Measurements from ENCODE around the gene CAPN10.

DNA sequence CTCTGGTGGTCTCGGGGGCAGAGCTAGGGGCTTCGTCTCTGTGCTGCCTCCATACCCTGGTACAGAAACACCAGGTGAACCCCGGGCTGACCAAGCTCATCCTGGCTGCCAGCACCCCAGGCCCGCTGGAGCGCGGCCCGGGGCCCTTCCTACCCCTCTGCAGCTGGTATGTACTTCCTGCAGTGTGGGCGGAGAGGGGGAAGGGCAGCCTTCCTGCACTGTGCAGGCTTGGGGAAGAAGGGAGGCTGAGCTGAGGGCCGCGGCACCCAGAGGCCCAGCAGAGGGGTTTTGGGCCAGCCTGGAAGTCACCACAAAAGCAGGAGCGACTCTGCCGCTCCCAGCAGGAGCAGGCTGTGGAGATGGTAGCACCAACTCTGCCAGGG is 273.5 kb downstream of the NDUFA10 start:
- PRO-cap = no peak

GRCh38 chr2:239758041-239758736 is 267.0 kb downstream of the NDUFA10 start:
- PRO-cap = no peak

DNA sequence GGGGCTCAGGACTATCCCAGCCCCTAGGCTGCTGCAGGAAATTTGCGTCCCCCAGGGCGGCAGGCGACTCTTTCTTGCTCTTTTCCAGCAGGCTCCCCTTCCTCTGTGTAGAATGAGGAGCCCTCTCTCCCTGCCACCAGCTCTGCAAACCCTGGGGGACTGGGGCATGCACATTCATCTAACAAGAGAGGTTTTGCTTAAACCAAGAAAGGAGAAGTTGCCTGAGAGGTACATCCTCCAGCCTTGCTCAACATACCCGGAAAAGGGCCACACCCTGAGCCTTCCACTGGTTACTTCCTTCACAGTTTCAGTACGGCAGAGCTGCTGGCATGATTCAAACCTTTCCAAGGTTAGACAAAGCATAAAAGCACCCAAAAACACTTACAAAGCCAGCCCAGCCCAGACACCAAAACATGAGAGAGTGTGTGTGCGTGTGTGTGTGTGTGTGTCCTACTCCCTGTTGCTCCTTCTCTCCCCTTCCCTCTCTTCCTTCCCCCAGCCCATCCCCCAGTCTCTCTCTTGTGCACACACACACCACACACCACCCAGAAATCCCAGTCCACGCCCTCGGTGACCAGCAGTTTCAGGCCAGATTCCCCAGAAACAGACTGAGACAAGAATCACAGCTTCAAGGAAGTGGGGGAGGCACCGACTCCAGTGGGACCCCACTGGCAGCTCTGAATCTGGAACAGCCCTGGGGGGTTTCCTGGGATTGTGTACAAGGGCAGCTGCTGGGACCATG is 113.7 kb downstream of the NDUFA10 start:
- PRO-cap = no peak

DNA sequence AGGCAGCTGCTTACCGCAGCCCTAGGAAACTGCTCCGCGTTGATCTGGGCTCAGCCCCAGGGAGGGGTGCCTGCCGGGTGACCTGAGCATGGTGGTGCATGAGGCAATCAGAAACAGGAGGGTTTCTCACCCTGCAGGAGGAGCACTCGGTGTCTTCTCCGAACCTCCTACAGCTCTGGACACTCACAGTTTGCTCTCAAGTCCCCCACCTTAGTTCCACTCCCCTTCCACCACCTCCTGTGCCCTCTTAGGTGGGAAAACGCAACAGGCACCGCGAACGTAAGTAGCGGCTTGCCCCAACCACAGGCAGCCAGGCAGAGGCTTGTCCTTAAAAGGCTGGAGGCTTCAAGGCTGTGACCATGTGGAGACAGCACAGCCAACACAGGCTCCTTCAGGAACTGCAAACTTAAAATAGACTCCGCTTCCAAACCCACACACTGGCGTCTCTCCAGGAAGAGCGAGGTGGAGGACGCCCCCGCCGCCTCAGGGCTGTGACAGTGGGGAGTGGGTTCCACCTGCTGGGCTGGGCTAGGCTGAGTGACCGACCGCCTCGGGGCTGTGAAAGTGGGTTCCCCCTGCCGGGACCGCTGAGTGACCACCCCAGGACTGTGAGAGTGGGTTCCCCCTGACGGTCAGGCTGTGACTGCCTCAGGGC is 71.6 kb downstream of the NDUFA10 start:
- PRO-cap = no peak

- PRO-cap = no peak
Observed at GRCh38 chr2:239965407-239965754, 59.8 kb downstream of the NDUFA10 start.

DNA sequence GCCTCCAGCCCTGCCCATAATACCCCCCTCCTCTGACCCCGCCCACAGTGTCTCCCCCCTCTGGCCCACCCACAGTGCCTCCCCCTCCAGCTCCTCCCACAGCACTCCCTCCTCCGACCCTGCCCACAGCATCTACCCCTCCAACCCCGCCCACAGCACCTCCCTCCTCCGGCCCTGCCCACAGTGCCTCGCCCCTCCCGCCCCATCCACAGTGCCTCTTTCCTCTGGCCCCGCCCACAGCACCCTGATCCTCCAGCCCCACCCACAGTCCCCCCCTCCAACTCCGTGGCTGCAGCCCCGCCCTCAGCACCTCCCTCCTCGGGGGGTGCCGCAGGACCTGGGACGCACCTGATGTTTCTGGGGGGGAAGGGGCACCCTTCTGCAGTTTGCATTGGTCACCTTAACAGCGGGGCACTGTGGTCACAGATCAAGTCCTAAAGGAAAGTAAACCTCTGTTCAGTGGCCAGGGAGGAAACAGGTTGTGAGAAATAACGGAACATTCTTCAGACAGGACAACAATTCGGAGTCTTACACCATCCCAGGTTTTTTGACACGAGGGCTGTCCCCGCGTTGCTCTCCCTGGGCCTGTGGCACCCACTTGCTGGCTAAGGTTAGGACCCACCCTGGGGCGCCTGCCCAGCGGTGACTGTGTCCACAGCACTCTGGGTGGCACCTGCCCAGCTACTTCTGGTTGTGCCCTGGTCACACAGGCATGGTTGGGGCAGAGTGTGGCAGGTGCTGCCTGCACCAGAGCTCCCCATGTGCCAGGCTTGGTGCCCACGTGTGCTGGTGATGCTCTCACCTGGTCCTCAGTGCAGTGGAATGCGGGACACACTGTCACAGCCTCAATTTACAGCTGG is 93.4 kb upstream of the OTOS start:
- PRO-cap = no peak

GRCh38 chr2:240466599-240467034 is 31.2 kb downstream of the GPC1 start:
- PRO-cap = no peak

DNA sequence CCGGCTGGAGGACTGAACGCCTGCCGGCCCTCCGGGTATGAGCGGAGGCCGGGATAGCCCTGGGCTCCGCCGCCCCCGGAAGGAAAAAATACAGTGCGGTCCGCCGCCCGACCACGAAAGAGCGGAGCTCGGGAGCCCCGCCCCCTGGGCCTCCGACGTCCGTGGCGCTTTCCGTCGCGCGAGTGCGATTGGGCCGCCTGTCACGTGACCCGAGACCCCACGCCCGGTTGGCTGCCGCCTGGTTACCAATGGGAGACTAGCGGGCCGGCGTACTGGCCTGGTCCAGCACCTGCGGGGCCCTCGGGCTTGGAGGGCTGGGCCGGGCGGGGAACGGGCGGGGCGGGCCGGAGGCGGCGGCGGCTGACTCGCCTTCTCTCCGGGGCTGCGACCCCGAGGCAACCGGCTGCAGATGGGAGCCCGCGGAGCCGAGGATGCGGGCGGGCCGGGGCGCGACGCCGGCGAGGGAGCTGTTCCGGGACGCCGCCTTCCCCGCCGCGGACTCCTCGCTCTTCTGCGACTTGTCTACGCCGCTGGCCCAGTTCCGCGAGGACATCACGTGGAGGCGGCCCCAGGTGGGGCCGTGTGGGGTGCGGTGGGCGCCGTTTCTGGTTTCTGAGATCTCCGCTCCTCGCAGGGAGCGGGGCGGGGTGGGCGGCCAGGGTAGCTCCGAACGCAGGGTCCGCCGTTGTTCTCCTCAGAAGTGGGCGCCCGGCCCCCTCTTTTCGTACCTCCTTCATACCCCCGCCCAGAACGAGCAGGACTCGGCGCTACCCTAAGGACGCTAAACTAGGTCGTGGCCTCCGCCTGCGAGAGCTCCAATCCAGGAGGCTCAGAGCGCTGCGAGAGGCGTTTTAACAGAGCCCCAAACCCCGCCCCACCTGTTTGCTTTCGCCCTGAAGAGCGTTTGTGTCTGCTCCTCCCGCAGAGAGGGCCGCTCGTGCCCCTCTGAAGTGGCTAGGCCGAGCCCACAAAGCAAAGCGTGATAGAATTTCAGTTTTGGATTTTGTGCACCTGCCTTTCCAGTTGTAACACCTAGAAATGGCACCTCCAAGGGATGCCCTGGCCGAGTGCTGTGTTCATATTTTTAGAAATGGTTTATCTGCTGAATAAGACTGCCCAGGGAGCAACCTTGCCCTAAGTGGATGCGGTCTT is at the start of gene CAPN10:
Gene CAPN10, plus strand, starts transcription at position 254 of the 1,152 bp plus-strand sequence.
- PRO-cap = bidirectional peak, plus-strand start at position 248 of the sequence, minus-strand start at position 146 of the sequence; unidirectional peak, minus-strand start at position 512 of the sequence; unidirectional peak, minus-strand start at position 824 of the sequence

DNA sequence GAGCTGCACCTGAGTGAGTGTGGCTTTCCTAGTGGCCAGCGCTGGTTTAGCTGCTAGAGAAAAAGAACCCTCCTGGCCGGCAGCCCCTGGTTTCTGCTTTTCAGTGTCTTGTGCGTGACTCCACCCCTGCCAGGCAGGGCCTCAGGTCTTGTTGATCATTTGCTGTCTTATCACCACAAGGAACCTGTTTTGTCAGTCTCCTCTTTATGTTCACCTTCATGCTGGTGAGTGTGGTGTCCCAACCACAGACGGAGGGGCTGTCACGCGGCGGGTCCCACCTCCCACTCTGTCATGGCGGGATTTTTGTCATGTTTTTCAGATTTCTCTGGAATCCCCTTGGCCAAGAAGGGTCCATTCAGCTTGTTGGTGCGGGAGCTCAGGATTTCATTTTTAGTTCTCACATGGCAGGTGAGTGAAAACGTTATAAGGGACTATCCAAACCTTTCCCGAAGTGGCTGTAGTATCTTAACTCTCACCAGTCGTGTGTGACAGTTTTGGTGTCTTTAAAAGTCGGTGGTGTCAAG is 3.5 kb upstream of the AQP12B start:
- PRO-cap = no peak

GRCh38 chr2:240705407-240705847 is 13.8 kb downstream of the AQP12A start:
- PRO-cap = no peak

DNA sequence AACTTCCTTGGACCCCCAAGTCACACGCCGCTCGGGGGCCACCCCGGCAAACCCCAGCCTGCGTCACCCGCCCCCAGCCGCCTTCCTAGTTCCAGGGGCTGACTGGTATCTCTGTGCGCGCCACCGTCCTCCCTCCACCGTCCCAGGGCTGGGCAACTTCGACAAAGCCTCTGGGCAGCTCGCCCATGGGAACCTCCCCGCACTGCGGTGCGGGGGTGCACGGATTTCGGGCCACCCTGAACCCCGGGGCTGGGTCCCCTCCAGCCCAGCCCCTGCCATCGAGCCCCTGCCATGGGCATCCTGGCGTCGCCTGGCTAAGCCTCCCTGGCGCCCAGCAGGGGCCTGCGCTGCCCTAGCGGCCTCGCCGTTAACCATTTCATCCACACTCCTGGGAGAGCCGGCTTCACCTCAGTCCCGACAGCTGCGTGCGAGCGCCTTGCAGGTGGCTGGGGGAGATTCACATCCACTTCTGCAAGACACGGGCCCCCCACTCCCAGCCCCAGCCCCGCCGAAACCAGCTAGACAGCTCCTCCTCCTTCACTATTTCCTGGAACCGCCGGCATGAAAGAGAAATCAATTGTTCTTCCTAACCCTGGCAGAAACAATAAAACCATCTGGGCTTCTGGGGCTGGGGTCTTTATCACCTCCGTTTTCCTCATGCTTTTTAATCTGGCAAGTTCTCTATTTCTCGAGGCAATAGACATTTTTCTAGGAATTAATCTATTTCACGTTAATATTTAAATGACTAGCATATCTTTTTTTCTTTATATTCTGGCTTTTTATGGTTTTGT is 1.1 kb upstream of the KIF1A start:
- PRO-cap = unidirectional peak, minus-strand start at position 308 of the sequence; unidirectional peak, minus-strand start at position 326 of the sequence

DNA sequence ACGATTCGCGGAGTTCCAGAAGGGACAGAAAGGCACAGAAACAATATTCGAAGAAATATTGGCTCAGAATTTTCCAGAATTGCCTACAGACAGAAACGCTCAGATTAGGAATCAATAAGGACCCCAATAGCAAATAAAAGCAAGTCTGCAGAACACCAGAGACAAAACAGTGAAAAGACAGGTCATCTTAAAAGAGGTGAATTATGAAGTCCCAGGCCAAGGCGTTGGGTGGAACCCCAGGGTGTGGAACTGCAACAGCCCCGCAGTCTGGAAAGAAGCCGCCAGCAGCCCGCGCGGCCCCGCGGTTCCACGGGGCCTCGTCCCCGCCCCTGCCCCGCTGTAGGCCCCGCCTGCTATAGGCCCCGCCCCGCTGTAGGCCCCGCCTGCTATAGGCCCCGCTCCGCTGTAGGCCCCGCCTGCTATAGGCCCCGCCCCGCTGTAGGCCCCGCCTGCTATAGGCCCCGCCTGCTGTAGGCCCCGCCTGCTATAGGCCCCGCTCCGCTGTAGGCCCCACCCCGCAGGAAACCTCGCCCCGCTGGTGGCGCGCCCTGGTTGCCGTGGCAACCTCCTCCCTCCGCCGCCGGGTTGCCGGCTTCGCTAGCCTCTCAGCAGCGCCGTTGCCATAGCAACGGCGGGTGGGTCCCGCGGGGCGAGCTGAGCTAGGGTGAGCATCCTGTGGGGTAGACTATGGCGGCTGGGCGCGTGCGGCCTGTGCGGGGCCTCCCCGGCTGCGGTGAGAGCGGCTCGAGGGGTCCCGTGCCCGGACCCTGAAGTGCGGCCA is 12.1 kb upstream of the KIF1A start:
- PRO-cap = unidirectional peak, minus-strand start at position 331 of the sequence

GRCh38 chr2:240896539-240897116 is 672 bp upstream of the MAB21L4 start:
- PRO-cap = no peak

GRCh38 chr2:240965290-240965832 is 33.1 kb upstream of the SNED1 start:
- PRO-cap = no peak

GRCh38 chr2:241011583-241012151 is 13.2 kb downstream of the SNED1 start:
- PRO-cap = no peak

GRCh38 chr2:241033536-241034000 is 35.1 kb downstream of the SNED1 start:
- PRO-cap = no peak

- PRO-cap = no peak
Observed at GRCh38 chr2:241065058-241065844, 36.8 kb downstream of the MTERF4 start.

DNA sequence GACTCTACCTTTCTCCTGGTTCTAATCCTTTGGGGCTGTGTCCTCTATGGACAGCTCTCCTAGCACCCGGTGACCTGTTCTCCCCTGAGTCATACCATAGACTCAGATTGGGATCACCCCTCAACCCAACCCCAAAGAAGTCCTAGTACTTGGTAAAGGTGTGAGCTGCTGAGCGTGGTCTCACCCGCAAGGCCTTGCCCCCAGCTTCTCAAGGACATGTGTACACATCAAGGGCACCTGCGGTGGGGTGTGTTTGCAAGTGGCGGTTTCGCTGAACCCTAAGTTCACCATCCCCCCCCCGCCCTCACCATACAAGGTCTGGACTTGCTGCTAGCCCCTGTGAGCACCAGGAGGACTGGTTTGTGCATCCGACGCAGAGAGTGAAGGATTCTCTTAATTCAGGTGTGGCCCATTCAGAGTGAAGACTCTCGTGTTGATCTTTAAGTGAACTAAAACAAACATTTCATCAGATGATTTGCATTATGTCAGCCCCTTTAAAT is 28.0 kb downstream of the MTERF4 start:
- PRO-cap = no peak

DNA sequence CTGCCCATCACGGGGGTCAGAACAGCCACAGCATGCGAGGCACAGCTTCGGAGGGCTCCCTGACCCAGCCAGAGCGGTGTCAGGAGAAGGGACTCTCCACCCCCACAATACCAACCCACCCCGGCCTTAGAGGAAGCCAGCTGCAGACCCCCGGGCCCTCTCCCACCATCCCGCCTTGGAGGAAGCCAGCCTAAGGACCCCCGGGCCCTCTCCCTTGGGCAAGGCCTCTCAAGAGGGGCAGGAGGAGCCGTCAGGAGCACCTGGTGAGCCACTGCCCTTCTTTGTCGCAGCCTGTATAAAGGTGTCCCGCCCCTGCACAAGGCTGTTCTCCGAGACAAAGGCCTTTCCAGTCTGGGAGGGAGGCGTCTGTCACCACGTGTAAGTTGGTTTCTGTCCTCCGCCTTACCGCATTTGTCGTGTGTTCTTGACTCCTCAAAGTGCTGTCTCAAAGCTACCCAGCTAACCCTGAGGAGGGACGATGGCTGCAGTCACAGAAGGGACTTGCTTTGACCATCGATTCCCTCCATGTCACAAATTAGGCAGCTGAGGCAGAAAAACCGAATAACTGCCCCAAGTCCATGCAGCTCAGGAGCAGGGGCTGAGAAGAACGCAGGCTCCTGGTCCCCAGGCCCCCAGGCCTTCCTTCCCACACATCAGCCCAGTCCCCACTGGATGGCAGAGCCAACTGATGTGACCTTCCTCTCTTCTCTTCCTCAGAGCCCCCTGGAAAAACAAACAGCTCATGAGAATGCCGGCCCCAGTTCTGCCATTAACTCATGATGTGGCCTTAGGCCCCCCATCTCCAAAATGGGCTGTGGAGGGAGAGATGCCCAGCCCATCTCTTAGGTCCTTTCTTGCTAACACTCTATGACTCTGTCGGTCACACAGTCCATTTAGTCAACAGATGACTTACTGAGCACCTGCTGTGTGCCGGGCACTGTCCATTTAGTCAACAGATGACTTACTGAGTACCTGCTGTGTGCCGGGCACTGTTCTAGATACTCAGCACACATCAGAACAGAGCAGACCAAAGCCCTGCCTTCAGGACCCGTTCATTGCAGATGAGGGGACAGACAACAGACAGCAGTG is 19.8 kb downstream of the MTERF4 start:
- PRO-cap = no peak

DNA sequence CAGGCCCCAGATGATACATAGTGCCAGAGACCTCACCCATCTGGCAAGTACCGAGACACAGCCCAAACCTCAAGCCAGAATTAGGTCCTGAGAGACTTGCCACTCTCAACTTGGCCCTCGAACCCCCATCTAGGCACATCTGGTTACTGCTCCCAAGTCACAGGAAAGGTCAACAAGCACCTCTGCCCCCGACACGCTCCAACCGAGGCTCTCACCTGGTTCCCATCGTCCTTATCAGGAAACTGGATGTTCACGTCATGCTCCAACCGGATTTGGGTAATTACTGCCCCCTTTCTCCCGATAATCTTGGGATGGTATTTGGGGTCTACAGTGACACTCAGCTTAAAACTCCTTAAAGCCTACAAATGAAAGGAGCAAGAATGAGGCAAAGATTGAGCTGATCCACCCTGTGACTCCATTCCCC is 45.1 kb downstream of the ANO7 start:
- PRO-cap = no peak

All from Metastatic Lung Carcinoma in the Adrenal Gland (tissue), 1 donor.